Trachea (tissue), 1 donor: Measurements from ENCODE around the gene SFN.

- PRO-cap, result no peak
Observed at GRCh38 chr1:26697450-26697716, 1.6 kb downstream of the ARID1A start.

DNA sequence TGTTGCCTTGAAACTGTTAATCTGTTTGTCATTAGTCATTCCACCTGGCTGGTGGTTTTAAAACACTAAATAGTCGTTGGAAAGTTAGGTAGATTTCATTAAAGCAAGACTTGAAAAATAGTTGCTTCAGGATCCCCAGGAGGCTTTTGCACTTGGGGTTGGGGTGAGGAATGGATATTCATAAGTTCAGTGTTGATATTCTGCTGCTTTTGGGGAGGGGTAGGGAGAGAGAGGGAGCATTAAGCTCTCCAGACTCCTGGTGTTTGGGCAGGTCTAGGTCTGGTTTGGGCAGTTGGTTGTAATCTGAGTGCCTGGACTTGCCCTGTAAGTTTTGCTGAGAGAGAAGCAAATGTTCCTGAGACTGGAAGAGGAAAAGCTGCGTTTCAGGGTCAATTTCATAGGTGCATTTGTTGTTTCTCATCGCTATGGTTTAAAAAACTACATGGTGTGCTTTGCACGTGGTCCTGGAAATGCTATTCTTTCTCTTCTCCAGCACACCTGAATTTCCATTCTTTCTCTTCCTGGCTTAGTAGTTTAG, 6.1 kb downstream of the ARID1A start:
- PRO-cap, result no peak

GRCh38 chr1:26783695-26784532, 3.8 kb upstream of the PIGV start:
- PRO-cap, result unidirectional peak, minus-strand start at chr1:26784084

GRCh38 chr1:26785726-26786841, 1.7 kb upstream of the PIGV start:
- PRO-cap, result no peak

GRCh38 chr1:26786842-26787829, 614 bp upstream of the PIGV start:
- PRO-cap, result bidirectional peak, plus-strand start at chr1:26787052, minus-strand start at chr1:26786951

DNA sequence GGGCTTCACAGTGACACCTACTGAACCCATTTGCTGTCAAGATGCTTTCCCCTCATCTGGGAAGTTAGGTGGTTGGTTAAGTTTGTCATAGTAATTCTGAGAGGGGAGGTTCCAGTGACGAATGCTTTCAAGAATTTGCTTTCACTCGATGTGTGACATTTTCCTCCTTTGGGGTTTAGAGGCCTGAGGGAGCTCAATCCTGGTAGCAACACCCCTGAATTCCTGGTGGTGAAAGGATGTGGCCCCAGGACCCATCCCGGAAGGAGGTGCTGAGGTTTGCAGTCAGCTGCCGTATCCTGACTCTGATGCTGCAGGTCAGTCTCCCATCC, 2.8 kb downstream of the PIGV start:
- PRO-cap, result no peak

DNA sequence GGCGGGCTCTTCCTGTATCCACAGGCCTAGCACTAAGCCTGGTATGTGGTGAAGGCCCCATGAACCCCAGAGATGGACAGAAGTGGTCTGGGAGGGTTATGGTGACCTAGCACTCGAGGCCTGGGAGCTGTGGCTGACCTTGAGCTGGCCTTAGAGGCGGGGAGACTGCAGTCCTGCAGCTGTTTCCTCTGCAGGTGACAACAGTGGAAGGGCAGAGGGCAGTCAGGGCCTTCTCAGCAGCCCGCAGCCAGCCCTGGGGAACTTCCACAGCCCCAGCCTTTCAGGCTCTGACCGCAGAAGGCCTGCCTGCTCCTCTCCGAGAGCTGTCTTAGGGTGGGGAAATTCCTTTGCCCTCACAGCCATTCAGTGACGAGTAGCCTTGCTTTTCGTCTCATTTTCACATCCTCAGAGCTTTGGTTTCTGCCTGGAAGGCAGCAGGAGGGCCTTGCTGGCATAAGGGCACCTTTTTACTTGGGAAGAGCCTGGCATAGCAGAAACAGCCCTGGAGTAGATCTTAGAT, 12.4 kb downstream of the ZDHHC18 start:
- PRO-cap, result no peak

DNA sequence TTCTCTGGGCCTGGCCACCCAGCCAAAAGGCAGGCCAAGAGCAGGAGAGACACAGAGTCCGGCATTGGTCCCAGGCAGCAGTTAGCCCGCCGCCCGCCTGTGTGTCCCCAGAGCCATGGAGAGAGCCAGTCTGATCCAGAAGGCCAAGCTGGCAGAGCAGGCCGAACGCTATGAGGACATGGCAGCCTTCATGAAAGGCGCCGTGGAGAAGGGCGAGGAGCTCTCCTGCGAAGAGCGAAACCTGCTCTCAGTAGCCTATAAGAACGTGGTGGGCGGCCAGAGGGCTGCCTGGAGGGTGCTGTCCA, at the start of gene SFN:
Gene SFN (plus strand): TSS at position 52 of the 305 bp plus-strand sequence.
- PRO-cap, result bidirectional peak, plus-strand start at position 32 of the sequence, minus-strand start outside the sequence

GRCh38 chr1:27109662-27110243, 45.2 kb downstream of the SLC9A1 start:
- PRO-cap, result no peak

- PRO-cap, result no peak
Observed at GRCh38 chr1:27124949-27125576, 29.9 kb downstream of the SLC9A1 start.

DNA sequence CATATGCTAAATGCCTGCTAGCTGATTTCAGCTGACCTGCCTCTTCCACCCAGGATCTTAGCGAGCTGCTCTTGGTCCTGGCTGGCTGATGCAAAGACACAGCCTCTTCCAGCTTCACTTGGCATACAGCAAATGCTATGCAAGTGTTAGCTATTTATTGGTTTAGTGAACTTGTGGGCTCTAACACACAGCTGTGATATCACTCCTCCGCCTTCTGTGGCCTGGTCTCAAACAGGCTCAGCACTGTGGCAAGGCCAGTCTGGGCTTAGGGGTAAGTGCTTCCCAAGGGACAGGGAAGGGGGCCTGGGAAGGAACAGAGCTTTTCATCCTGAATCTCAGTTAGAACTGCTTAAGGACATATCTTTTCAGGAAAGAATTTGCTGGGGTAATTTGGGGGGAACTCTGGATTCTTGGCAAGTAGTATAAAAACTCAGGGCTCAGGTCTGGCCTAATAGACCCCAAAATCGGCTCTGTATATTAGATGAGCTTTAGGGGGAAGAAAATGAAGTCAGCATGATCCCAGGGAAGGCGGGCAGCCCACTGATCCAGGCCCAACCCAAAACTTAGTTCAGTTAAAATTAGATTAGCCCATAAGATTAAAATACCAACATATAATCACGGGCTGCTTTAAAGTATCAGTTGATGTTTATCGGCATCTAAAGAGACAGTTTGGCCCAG, 9.4 kb downstream of the SLC9A1 start:
- PRO-cap, result no peak

GRCh38 chr1:27146086-27146708, 8.7 kb downstream of the SLC9A1 start:
- PRO-cap, result no peak

GRCh38 chr1:27350294-27350946, 8.6 kb downstream of the SYTL1 start:
- PRO-cap, result no peak

DNA sequence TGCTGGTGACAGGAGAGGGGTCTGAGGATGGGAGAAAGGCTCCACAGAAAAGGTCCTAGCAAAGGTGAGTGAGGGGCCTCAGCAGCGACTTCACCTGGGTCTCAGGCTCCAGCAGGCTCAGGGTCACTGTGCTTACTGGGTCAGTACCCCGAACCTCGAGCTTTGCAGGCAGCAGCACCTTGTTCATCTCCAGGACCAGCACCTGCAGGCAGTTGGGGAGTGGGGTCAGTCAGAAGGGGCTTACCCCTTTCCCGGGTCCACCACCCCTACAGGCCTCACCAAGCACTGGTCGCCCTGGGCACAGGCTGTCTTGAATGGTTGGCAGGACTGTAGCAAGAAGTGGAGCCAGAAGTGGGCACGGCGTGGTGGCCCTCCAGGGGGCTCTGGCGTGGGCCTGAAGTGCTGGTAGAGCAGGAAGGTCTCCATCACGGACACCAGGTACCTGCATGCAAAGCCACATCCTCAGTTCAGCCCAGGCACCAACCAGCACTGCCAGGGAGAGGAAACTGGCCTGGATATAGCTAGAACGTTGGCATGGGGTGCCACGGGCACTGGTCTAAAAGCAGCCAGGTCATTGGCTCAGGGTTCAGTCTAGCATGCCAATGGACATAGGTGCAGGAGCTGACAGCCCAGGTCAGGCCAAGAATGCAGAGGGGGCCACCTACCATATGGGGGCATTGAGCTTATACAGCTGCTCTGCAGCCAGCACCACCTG, 5.2 kb downstream of the MAP3K6 start:
- PRO-cap, result no peak

- PRO-cap, result no peak
Observed at GRCh38 chr1:27379784-27380228, 3.3 kb downstream of the CD164L2 start.

DNA sequence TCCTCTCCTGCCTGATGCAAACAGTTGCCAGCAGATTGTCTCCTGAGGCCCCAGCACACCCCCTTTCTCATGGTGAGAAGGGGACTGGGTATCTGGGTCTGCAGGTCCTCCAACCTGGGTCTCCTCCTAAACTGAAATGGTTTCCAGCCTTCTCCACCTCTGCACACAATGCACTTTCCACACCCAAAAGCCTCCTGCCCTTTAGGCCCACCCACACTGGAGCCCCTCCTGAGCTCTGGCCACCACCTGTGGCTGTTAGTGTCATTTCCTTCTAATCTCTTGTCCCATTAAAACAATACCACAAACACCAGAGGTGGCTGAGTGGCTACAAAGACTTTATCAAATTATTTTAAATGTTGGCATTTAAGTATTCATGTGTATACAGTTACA, 11.5 kb downstream of the GPR3 start:
- PRO-cap, result no peak

GRCh38 chr1:27504169-27505720, 14.8 kb upstream of the WASF2 start:
- PRO-cap, result bidirectional peak, plus-strand start at chr1:27504785, minus-strand start at chr1:27504512; unidirectional peak, plus-strand start at chr1:27505268

DNA sequence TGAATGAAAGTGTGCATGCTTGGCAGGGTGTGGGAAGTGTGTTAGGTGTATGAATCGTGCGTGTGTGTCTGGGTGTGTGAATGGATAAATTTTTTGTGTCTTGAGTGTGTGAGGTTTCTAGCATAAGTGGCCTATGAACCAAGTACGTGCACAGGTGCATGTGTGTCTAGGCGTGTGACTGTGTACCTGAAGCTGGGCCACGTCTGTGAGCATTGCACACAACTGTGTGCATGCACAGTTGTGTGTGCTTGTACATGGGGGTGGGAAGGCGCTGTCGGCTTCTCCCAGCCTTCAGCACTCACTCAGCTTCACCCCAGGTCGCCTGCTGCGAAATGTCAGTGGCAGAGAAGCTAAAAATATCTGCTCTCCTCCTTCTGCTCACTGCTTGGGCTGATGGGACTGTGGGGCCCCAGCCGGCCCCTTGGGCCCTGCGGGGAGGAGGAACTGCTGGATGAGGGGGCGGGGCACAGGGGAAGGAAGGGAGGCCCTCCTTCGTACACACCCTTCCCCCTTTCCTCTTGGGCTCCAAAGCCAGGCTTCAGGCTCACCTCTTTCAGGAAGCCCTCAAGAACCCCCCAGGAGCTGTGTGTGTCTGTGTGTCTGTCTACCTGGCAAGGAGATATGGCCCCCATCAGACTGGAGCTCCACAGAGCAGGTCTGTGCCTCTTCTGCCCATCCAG, 35.4 kb upstream of the WASF2 start:
- PRO-cap, result bidirectional peak, plus-strand start at position 501 of the sequence, minus-strand start at position 304 of the sequence

DNA sequence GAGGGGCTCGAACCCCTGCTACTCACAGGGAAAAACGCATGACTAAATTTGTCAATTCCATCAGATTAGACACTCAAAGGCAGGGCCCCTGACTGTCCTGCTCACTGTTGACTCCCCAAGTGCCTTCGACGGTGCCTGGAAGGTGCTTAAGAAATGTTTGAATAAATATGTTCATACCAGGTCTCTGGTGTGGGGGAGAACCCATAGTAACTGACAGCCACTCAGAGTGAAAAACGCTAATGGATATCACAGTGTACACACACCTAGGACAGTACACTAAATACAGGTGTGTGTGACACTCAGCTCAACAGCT, 39.7 kb upstream of the WASF2 start:
- PRO-cap, result no peak

DNA sequence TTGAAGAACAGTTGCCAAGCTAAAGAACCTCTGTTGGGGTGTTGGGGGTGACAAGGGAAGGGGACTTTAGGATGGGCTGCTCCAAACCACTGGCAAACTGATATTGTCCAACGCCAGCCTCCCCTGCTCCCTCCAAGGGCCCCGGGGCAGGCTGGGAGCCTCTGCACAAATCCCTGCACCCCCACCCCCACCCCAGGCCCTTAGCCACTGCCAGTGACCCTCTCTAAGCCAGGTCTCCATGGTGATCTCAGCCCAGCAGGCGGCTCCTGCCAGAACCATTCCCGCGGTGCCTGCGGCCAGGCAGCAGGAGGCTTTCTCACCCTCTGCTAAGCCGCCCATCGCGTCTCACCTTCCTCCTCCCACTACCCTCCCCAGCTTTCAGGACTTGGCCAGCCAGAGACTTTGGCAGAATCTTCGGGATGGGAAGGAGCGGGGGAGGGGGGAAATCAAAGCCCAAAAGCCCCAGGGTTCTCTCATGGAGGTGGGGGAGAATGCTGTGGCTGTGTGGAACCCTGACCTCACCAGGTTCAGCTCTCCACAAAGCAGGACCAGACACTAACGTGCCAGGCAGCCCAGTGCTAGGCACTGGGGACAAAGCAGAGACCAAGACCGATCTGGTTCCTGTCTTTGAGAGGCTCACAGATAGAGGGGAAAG, 46.8 kb upstream of the WASF2 start:
- PRO-cap, result unidirectional peak, plus-strand start at position 274 of the sequence